ENCODE measurements around the genes OR56B2P, OR56A3, OR56A5, OR56A4, APBB1 and HPX.

DNA sequence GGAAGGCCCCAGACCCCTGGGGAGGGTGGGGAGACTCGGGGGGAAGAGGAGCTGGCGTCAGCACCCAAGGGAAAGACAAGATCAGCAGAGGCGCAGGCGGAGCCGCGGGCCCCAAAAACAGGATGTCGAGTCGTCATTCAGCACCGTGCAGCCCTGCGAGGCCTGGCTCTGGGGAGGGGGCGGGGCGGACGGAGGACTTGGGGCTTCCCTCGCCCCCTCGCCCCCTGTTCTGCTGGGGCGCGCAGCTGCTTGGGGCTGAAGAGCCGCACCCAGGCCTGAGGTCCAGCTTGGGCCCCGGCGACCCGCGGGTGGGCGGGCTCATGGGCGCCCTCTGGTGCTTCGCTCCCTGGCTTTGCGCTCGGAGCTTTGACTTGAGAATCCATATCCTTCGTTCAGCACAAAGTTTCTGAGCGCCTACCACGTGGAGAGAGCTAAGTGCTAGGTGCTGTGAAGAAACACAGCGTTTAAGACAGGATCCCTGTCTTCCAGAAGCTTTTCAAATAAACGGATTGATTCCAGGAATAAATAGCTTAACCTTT lies 716 bp upstream of the RHOG start:
- PRO-cap, 10 experiments: peak in 7 of 10 experiments; most common plus-strand start position 60 of the sequence (in 2); most common minus-strand start position 86 of the sequence (in 7)

- PRO-cap, 10 experiments: no peak in any of the 10 experiments
These were observed 12.2 kb downstream of the STIM1 start for GRCh38 chr11:3867461-3868184.

- PRO-cap, 10 experiments: no peak in any of the 10 experiments
These were observed 105.4 kb upstream of the RRM1 start for GRCh38 chr11:3989219-3989658.

DNA sequence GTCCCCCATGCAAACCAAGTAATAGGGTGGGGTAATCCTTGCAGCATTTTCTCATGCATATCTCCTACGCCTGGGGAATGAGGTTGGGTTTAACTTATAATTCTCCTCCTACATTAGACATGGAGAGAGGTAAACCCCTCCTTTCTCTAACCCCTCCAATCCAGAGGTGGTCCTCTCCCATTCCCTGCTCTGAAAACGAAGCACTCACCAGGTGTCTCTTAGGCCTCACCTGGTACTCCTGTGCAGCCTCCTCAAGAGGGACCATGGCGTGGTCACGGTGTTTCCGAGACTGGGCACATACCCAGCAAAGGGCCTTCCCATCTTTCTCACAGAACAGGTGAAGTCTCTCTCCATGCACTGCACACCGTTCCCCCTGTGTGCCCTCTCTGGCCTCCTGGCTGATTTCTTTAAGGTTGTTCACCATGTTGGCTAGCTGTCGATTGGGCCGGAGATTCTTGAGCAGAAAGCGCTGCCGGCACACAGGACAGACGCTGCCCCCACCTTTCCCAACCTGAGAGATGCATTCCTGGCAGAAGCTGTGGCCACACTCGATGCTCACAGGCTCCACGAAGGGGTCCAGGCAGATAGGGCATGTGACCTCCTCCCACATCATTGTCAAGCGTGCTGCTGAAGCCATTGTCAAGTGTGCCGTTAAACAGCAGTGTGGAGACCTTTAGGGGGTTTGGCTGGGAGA lies 3.6 kb downstream of the TRIM21 start:
- PRO-cap, 10 experiments: no peak in any of the 10 experiments

DNA sequence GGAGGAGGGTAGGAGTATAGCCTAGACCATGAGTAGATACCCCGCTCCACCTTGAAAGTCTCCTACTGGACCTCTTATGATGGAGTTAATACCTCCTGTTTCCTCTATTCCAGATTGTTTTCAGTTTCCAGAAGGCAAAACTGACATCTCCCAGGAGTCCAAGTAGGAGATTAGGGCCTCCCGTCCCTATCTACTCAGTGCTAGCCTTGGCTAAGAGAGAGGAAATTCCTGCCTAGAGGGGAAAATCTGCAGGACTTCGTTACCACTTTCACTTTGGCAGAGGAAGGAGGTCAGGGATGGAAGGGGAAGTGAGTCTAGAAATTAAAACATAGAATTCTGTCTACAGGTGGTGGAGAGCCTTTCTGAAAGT lies 2.2 kb upstream of the TRIM68 start:
- PRO-cap, 10 experiments: no peak in any of the 10 experiments

GRCh38 chr11:5275862-5276278 lies 6.1 kb upstream of the HBE1 start:
- PRO-cap, 10 experiments: no peak in any of the 10 experiments

- PRO-cap, 10 experiments: no peak in any of the 10 experiments
These were observed 420 bp downstream of the OR51M1 start for GRCh38 chr11:5383975-5384489.

DNA sequence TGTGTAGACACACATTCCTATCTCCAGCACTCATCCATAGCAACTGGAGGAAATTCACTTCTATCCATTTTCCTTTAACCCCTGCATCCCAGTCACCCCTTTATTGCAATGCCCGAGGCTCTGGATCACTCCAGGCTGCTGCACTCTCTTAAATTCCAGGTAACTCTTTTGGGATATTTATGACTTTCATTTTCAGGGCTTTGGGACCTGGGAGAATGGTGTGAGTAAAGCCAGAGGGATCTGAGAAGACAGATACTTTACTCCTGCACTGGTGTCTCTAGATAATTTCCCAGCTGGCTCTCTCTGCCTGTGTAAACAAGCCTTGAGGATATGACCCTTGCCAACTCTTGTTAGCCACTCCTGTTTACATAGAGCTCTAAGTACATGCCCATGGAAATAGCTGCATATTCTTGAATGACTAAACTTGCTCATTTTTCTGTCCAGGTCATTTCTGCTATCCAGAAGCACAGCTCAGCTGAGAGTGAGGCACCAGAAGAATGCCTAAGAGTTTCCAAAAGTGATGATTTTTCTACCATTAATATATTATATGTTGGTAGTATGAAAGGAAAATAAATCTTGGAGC lies 3.7 kb upstream of the TRIM34 start:
- PRO-cap, 10 experiments: peak in 1 of 10 experiments; most common plus-strand start position 432 of the sequence (in 1)

- PRO-cap, 10 experiments: no peak in any of the 10 experiments
These were observed at the start of gene OR56B2P for GRCh38 chr11:5760848-5761329. Gene OR56B2P, plus strand, starts transcription at chr11:5761153.

- PRO-cap, 10 experiments: no peak in any of the 10 experiments
These were observed 6.9 kb downstream of the OR52N2 start for GRCh38 chr11:5815636-5816064.

GRCh38 chr11:5942082-5942457 lies at the start of gene OR56A3:
Gene OR56A3, plus strand, starts transcription at chr11:5942251.
- PRO-cap, 10 experiments: no peak in any of the 10 experiments

- PRO-cap, 10 experiments: no peak in any of the 10 experiments
These were observed at the start of gene OR56A5 for GRCh38 chr11:5968214-5968678. Gene OR56A5, minus strand, starts transcription at chr11:5968494.

DNA sequence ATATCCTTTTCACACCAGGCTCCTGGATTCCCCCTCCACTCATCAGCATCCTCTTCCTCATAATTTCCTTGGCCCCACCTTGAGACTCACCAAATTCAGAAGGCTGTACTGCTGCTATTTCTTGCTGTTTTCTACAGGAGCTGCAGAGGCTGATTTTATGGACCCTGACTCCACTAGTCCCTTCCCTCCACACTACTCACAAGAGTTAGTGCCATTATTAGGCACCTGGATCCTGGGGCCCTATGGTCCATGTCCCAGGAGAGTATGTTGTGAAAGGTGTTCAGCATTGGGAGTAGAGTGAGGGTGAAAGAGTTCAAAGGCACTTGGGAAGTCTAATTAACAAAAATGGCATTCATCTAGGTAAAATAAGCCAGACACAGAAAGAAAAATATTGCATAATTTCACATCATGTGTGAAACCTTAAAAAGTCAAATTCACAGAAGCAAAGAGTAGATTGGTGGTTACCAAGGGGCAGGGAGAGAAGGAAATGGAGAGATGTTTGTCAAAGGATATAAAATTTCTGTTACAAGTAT lies at the start of gene OR56A4:
Gene OR56A4, minus strand, starts transcription at position 119 of the 533 bp plus-strand sequence.
- PRO-cap, 10 experiments: no peak in any of the 10 experiments

DNA sequence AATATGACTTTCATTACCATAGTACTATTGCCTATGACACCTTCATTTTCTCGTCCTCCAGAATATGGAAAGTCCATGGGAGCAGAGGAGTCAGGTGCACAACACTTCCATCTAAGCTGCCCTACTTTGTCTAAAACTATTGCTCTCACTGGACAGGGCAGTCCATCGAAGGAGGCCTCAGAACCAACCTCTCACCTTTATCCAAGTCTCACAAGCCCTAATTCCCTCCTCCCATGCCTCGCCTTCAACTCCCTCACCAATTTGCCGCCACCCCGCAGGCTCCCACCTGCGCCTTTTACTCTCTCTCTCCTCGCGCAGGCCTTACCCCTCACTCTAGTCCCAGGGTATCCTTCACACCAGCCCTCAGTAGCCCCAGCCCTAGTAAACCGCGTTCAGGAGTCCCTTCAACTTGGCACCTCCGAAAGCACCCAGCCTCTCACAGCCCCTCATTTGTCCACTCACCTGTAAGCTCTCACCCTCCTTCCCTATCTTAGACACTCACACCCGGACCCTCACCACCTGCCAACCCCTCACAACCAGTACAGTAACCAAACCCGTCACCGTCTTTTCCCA lies 428 bp downstream of the FHIP1B start:
- PRO-cap, 10 experiments: no peak in any of the 10 experiments

DNA sequence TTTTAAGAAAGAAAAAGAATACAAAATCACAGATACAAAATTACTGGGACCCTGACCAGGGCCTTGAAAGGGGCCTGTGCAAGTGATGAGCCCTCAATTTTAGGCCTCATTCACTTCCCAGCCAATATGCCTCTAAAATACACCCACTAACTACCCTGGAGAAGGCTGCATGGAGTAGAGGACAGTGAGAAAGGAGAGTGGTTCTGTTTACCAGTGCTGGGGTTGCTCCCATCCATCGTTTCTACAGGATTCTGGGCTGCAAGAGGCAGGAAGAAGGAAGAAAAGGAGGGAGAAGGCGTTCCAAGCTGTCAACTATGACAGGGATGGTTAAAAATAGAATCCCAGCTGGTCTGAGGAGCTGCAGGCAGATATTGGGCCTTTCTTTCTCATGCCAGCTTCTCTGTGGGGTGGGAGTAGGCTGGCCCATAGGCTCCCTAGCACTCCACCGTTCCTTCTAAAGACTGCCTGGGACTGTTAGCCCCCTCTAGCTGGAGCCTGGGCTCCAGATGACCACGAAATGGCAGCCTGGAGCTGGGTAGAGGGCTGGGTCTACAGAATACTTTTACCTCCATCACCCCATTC lies 13.5 kb downstream of the CCKBR start:
- PRO-cap, 10 experiments: no peak in any of the 10 experiments

DNA sequence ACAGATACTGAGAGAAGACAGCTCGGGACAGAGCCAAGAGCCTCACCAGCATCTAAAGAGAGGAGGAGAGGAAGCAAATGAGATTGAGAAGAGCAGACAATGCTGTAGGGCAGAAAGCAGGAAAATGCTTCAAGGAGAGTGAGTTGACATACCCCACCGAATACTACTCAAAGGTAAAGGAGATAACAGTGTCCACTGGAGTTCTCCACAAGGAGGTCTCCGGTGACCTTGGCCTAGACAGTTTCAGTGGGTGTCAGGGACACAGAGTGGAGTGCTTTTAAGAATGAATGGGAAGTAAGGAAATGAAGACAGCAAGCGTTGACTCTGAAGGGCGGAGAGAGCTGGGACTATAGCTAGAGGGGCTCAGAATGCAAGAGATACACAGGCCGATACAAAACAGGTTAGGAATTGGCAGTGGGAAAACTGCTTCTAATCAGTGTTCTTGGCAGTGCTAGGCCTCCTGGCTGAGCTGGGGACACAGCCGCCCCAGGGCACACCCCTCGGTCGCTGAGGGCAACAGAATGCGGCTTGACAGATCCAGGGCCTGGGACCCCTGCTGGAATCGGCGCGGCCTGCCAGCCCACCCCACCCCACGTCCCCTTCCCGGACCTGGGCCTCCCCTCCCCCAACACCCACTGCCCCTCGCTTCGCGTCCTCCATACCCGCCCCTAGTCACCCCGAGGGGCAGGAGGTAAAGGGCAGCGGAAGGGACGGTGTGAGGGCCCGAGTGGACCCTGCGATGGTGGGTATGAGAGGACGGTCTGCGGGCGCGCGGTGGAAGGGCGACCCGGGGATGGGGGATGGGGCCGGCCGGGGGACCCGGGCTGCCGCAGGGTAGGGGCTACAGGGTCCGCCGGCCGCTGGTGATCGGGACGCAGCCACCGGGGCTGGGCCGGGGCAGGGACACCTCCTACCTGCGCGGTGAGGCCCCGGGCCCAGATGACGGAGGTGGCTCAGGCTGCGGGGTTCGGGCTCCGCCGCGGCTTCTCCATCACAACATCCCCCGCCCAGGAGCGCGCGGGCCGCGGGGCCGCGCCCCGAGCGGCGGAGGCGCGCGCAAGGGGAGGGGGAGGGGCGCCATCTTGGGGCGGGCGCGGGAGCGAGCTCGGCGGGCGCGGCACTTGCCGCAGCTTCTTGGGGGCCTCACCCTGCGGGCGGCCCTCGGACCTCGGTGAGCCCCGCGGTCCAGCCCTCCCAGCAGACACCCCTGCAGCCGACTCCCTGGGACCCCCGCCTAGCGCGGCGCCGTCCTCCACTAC lies at the start of gene APBB1:
Gene APBB1, minus strand, starts transcription at position 1,024 of the 1,259 bp plus-strand sequence.
- PRO-cap, 10 experiments: peak in 8 of 10 experiments; most common plus-strand start position 1,080 of the sequence (in 7); most common minus-strand start position 998 of the sequence (in 4)

- PRO-cap, 10 experiments: peak in 1 of 10 experiments; most common minus-strand start chr11:6441191 (in 1)
These were observed at the start of gene HPX for GRCh38 chr11:6440875-6441450. Gene HPX, minus strand, starts transcription at chr11:6440987.

DNA sequence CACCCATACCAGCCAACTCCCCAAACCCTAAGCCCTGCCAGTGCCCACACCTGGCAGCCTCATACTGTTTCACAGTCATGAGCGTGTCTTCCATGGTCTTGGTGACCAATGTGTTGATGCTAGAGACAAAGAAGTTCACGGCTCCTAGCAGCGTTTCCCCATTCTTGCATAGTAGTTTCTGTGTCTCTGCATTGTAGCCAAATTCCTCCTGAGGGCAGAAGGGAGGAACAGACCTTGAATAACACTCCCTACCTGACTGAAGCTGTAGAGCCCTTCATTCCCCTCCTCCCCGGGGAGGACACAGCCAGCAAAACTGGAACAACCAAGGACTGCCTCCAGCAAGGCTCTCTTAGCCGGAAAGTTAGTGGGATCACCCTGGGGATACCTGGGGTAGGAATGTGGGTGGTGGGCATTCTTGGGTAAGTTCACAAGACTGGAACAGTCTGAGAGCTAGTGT lies 3.1 kb downstream of the ARFIP2 start:
- PRO-cap, 10 experiments: peak in 3 of 10 experiments; most common plus-strand start position 277 of the sequence (in 1); most common minus-strand start position 173 of the sequence (in 2)

DNA sequence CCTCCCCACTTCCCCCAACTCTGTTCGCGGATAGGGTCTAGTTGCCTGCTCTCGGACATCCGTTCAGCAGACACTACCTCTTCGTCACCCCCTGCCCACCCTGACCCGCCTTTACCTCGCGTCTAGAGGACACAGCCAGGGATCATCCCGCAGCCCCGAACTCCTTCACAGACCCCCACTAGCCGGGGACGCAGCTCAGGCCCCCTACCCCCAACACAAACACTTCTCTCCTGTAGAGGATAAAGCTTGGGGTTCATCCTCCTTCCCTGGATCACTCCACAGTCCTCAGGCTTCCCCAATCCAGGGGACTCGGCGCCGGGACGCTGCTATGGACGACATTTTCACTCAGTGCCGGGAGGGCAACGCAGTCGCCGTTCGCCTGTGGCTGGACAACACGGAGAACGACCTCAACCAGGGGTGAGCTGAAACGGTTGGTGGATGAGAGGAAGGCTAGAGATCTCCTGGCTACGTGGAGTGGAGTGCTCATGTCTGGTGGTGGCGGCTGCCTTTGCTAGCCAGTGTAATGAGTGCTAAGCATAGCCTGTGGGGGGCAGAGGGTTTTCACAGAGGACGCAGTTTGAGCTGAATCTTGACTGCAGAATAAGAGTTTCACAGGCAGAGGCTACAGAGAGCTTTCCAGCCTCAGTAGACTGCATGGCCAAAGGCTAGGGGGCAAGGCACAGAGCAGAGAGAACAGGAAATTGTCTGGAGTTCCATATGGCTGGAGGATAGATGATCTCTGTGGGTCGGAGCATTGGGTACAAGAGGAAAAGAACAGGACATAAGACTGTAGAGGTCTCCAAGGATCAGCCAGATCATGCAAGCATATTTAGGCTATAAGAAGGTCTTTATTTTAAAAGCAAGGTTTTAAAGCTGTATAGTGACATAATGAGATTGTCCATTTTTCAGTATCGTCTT lies 629 bp downstream of the ILK start:
- PRO-cap, 10 experiments: peak in 7 of 10 experiments; most common plus-strand start position 553 of the sequence (in 2); most common minus-strand start position 602 of the sequence (in 5)

GRCh38 chr11:6618068-6618489 lies 1.1 kb downstream of the TPP1 start:
- PRO-cap, 10 experiments: peak in 4 of 10 experiments; most common plus-strand start chr11:6618231 (in 1); most common minus-strand start chr11:6618252 (in 2)

All from Metastatic Breast Carcinoma in the Brain (tissue), 10 donors.